Glomerular endothelial cell (primary cell): Measurements from ENCODE around the genes UBQLNL, OR56B1, OR52E8 and TPP1.

GRCh38 chr11:3473510-3473715 is 94.5 kb upstream of the ZNF195 start:
- RAMPAGE, long total RNA: no peak

- RAMPAGE, long total RNA: no peak
These were observed 129.7 kb downstream of the ART5 start for GRCh38 chr11:3511931-3512723.

GRCh38 chr11:3859448-3860078 is 4.1 kb downstream of the STIM1 start:
- RAMPAGE, long total RNA: no peak

GRCh38 chr11:3951000-3951821 is 95.7 kb downstream of the STIM1 start:
- RAMPAGE, long total RNA: no peak

GRCh38 chr11:4058089-4058494 is 36.5 kb upstream of the RRM1 start:
- RAMPAGE, long total RNA: no peak

DNA sequence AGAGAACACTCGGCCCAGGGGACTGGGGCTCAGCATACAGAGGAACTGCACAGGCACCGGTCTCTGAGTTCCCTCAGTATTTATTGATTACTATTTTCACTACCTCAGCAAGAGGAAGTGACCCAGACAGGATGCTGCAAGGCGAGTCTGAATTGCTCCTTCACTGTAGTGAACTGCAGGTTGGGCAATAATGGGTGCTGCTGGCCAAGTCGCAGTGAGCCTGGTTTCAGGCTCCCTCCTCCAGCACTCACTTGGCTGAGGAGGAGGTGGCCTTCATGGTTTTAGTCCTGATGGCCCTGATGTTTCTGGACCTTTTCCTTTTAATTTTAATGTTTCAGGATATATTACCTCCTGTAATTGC is 10.4 kb downstream of the OR52K2 start:
- RAMPAGE, long total RNA: no peak

DNA sequence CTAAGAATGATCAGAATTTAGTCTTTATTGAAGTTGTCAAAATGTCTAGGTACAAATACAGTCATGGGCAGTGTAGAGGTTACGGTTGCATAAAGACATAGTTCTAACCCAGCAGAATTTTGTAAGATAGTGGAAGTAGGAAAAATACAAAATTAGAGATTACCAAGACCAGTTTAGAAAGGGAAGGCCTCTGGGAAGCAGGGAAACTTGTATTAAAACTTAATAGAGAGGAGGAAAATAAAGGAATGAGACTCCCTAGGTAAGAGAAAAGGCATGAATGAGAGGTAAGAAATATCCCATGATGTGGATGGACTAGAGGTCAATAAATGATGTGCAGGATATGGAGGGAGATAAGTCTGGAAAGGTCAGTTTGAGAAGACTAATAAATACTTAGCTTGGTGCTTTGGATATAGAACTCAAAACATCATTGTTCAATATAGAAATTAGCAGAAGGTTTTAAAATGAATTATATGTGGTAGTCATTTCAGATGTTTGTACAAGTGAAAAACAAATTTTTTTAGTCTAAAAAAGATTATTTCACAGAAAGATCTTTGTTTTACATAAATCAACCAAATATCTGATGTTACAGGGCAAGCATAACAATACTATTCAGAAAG is 309 bp upstream of the OR52D1 start:
- RAMPAGE, long total RNA: no peak

- RAMPAGE, long total RNA: no peak
These were observed at the start of gene UBQLNL for GRCh38 chr11:5516448-5516876. TSS of gene UBQLNL (minus strand) at chr11:5516699.

GRCh38 chr11:5696207-5696810 is 6.7 kb downstream of the TRIM22 start:
- RAMPAGE, long total RNA: no peak

- RAMPAGE, long total RNA: no peak
These were observed at the start of gene OR56B1 for GRCh38 chr11:5736051-5736588. TSS of gene OR56B1 (plus strand) at chr11:5736448.

DNA sequence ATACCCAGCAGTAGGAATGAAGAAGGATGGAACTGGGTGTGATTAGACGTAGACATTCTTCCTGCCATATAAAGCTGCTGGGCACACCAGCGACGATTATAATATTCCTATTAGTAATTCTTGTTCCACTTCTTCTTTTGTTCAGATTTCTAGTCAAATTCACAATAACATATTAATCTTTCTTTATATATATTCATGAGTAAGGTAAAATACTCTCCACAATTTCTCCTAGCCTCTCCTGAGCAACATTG is at the start of gene OR52E8:
Gene OR52E8 (minus strand): TSS at position 56 of the 251 bp plus-strand sequence.
- RAMPAGE, long total RNA: no peak

DNA sequence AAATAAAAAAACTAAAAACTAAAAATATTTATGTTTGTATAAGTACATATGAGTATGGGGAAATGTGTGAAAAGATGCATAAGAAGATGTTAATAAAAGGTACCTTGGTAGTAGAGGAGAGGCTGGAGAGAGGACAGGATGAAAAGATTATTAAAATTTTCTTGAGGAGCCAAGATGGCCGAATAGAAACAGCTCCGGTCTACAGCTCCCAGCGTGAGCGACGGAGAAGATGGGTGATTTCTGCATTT is 13.9 kb upstream of the OR52W1 start:
- RAMPAGE, long total RNA: no peak

DNA sequence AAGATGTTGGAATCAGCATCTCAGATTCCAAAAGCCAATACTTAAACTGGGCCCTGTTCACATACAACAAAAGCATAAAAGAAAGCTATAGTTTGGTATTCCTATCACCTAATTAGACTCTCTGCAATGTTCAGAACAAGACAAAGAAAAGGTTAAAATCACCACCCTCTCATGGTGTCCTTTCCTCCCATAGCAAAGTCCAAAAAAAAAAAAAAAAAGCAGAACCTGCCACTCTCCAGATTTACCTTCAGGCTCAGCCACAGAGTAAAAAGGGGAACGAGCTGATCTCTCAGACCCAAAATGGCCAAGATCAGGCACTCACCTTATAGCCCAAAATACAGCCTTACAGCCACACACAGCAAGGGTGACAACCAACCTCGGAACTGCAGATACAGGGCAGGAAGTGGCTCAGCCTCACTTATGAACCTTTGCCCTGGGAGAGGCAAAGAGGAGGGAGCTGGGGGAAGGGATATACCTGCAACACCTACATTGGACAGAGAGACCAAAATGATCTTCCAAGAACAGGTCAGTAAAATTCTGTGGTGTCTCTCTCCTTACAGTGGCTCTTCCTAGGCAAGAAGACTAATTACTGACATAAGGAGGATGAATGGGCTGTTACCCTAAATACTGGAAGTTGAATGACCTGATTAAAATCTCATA is 4.5 kb downstream of the FHIP1B start:
- RAMPAGE, long total RNA: no peak

DNA sequence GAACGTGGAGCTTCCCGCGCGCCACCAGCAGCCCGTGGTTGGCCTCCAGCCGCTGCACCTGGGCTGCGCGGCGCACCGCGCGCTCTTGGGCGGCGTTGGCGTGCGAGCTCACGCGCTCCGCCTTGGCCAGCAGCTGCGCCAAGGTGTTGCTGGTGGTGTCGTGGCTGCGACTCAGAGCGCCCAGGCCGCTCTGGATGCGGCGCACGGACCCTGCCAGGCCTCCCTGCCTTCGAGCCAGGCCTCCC is 275 bp downstream of the CAVIN3 start:
- RAMPAGE, long total RNA: no peak

DNA sequence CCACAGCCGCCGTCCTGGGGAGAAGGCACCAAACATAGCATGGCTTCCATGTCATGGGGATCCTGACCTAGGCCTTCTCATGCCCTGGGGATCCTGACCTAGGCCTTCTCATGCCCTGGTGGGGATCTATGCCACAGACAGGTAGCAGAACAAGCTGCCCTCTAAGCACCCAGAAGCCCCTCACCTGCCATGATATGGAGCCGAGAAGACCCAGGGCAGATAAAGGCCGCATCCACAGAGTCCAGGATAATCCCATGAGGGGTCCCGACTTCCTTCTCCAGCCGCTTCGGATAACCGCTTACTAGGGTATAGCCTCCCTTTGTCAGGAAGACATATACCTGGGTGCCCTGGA is 9.4 kb downstream of the HPX start:
- RAMPAGE, long total RNA: no peak

DNA sequence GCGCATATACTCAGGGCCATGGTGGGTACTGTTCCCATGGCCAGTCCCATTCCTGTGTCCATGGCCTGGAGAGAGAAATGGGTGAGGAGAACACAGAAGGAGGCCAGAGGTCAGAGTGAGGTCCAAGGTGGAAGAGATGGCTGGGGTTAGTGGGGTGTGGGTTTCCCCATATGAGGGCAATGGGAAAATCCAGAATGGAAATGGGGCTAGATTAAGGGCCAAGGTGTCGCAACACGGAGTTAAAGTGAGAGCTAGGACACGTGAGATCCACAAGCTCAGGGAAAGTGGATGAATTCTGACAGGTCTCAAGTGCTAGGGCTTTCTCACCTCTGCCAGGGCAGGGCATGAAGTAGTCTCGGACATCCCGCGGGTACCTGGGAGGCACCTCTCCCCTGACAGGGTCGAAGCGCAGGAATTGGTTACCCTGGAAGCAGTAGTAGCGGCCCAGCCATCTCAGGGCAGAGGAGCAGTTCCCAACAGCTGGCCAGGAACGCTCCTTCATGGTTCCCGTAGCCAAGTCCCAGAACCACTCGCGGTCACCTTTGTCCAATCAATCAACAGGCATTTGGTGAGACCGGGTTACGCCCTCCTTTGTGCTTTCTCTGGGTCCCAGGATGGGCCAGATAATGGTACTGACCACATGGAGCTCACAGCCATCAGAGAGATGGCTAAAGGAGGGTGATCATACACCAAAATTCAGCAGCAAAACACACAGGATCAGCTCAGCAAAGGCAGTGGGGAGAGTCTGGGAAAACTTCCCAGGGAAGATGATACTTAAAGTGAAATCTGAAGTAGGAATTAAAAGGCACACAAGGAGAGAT is 3.5 kb downstream of the HPX start:
- RAMPAGE, long total RNA: no peak

DNA sequence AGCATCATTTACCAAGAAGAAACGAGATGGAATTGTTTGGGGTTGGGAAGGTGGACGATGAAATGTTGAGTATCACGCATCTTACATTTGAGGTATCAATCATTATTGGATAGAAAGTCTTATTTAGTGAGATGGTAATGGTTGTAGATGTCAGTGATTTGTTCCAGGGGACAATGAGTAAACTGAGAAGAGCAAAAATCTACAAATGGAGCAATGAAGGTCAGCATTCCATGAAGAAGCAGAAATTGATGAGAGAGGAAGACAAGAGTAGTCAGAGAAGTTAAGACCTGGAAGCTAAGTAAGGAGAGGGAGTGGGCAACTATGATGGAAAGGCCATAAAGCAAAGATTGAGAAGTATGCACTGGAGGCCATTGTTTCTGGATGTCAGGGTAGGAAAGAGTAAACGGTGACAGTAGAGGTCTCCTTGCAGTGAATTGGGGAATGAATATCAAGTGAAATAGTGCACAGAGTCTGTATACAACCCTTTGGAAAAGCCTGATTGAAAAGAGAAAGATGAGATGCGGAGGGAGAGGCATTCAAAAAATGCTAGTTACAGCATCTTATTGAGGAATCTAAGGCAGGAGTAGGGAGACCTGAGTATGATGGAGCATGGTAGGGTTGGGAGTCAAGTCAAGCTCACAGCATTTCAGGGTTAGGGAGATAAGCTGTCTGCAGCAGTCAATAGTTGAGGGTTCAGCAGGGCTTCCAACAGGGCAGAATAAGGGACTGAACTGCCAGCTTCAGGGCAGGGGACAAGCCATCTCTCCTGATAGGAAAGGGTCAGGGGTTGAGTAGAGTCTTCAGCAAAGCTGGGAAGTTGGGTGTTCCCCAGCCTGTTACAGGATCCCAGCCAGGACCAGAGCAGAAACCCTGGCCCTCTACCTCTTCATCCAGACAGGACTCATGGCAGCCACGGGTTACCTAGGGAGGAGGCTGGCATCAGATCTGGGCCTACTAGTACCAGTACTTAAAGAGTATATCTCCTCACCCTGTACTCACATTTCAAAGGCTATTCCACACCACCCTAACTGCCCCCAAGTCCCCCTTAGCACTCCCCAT is 2.1 kb upstream of the TAF10 start:
- RAMPAGE, long total RNA: no peak

DNA sequence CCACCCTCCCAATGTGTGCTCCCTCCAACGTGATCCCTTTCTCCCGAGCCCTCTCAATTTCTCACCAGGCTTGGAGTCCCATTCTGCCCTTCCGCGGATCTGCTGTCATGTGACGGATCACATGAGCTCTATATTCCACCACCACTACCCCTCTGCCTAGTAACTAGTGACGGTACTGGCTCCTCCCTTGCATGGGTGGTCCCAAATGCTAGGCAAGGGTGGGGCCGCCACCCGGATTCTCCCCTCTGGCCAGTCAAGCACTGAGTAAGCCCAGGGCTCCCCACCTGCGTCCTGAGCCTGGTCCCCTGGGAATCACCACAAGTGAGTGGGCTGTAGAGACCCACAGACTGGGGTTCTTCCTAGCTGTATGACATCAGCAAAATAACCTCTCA is at the start of gene TPP1:
Gene TPP1 (minus strand): TSS at position 104 of the 392 bp plus-strand sequence.
- RAMPAGE, long total RNA: start-site peak on the minus strand centred at position 107 of the sequence, 74 bp wide, 1,308 and 384 reads in 2 replicates

GRCh38 chr11:6633632-6634127 is 14.5 kb upstream of the TPP1 start:
- RAMPAGE, long total RNA: no peak

GRCh38 chr11:6695416-6695692 is 12.2 kb upstream of the MRPL17 start:
- RAMPAGE, long total RNA: no peak